OCI-LY7 (cell line): ENCODE results near the genes WFS1, BLOC1S4 and GRPEL1.

GRCh38 chr4:5888007-5888927, 4.6 kb downstream of the CRMP1 start:
- PRO-cap, result no peak
- RAMPAGE, long total RNA, result no peak

GRCh38 chr4:6269370-6270168, at the start of gene WFS1:
Gene WFS1, plus strand, starts transcription at chr4:6269850.
- PRO-cap, result bidirectional peak, plus-strand start at chr4:6269891, minus-strand start at chr4:6269584
- RAMPAGE, long total RNA, result no peak

- PRO-cap, result no peak
- RAMPAGE, long total RNA, result no peak
Measured at GRCh38 chr4:6276938-6277767, 7.5 kb downstream of the WFS1 start.

GRCh38 chr4:6563446-6564289, 11.3 kb upstream of the MAN2B2 start:
- PRO-cap, result no peak
- RAMPAGE, long total RNA, result no peak

GRCh38 chr4:6715586-6716866, at the start of gene BLOC1S4:
Gene BLOC1S4, plus strand, starts transcription at chr4:6716174.
- PRO-cap, result bidirectional peak, plus-strand start at chr4:6716189, minus-strand start at chr4:6716015
- RAMPAGE, long total RNA, result no peak

DNA sequence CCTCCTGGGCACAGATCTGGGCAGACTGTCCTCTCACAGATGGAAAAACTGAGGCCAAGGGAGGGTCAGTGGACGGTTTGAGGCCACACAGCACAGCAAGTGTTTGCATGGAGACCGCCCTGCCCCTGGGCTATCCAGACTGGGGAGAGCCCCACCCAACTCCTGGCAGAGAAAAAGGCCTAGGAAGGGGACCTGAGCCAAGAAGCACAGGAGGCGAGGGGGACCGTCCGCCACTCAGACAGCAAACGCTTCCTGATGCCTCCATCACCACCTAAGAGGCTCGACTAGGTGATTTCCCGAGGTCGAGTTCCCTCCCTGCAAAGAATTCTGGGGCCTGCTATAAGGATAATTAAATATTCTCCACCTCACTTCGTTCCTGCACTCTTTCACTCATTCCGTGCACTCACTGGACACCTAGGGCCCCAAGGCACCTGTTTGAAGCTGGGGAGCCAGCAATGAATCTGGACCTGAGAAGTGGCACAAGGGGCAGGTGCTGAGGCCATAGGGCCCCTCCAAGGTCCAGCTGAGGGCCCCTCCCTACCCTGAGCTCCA, 31.9 kb downstream of the BLOC1S4 start:
- PRO-cap, result no peak
- RAMPAGE, long total RNA, result no peak

DNA sequence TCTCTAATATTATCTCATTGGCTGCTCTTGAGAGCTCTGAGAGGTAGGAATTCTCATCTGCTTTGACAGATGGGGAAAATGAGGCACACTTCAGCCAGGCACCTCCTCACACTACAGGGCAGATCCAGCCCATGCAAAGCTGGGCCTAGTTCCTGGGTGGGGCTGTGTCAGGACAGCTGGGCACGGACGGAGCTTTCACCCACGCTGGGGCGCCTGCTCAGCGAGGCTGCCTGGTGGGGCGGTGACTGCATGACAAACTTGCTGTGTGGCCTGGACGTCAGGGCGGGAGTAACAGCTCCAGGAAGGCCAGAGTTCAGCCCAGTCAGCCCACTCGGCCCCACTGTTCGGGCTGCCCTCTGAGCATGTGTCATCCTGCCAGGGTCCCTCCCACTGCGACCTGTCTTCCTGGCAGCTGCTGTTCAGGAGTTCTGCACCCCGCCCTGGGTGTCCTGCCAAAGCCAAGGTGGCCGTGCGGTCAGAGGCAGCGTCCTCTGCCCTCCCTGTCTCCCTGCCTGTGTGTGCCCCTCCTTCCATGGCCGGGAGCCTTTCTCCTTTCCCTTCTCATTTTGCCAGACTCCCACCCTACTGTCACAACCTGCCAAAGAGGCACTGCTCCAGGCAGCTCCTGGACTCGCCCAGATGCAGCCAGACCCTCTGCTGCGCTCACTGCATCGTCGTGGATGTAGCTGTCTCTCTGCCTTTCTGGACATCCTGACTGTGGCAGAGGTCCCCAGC, 33.1 kb upstream of the KIAA0232 start:
- PRO-cap, result no peak
- RAMPAGE, long total RNA, result no peak

GRCh38 chr4:6767663-6768177, 14.8 kb upstream of the KIAA0232 start:
- PRO-cap, result no peak
- RAMPAGE, long total RNA, result no peak

- PRO-cap, result no peak
- RAMPAGE, long total RNA, result no peak
Measured at GRCh38 chr4:6902375-6903028, 7.1 kb upstream of the TBC1D14 start.

DNA sequence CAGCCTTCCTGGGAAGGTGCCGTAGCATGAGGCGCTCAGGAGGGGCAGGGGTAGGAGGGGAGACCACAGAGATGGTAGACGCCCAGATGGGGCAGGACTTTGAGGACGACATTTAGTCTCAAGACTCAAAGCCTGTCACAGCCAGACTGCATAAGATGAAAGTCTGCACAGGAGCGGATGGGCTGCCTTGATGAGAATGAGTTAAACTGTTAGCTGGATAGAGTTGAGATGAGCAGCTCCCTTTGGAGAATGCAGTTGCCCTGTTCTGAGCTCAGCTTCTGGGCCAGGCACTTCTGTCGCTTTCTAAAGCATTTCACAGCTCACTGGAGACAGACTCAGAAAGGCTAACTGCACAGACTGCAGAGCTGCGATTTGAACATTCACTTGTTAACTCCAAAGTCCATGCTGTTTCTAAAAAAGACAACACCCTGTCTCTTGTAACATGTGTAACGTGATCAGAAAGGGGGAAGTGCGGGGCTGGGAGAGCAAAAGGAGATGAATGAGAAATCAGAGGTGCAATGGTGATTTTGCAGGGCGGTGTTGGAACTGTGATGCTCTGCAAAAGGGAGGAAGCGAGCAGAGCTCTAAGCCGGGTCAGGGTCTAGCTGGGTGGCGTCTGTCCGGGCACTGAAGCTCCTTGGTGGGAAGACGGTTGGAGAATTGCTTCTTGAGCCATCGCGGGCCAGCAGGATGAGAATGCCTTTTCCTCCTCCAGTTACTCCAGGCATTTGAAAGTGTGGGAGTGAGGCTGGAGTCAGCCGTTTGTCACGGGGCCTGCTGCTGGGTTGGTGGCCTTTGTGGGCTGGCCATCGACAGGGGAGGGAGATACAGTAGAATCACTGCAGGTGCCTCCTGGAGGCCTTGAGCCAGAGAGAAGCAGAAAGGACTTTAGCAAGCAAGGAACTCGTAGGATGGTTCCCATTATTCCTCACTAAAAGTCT, 20.2 kb downstream of the TBC1D14 start:
- PRO-cap, result no peak
- RAMPAGE, long total RNA, result no peak

DNA sequence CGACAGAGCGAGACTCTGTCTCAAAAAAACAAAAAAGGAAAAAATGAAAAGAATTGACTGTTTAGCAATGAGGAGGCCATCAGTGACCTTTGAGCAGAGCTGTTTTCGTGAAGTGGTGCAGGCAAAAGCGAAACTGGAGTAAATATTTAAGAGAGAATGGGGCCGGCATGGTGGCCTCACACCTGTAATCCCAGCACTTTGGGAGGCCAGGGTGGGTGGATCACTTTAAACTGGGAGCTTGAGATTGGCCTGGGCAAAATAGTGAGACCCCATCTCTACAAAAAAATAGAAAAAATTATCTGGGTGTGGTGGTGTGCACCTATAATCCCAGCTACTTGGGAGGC, 25.0 kb downstream of the TBC1D14 start:
- PRO-cap, result no peak
- RAMPAGE, long total RNA, result no peak

GRCh38 chr4:7049716-7049997, 6.5 kb downstream of the TADA2B start:
- PRO-cap, result unidirectional peak, plus-strand start at chr4:7049914
- RAMPAGE, long total RNA, result no peak

DNA sequence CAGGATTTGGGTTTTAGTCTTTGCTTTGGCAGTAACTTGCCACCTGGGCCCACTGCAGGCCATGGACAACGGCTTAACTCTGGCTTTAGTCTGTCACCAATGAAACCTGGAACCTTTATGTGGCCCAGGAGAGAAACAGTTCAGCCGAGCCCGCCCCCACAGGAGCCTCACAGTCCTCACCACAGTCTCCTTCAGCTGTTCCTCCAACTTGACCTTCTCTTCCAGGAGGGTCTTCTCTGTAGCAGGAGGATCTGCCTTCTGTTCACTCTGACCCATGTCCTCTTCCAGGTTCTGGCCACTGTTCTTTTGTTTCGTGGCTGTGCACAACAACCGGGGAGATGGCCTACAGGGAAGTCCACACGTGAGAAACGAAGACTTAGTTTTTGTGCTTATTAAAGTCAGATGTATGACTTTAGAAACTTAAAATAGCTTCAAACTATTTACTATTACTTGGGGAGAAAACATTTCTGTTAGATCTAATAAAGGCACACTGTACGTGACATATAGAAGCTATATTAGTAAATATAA, 3.9 kb downstream of the GRPEL1 start:
- PRO-cap, result no peak
- RAMPAGE, long total RNA, result no peak

- PRO-cap, result bidirectional peak, plus-strand start at chr4:7068392, minus-strand start at chr4:7068076
- RAMPAGE, long total RNA, result start-site peak on the minus strand at chr4:7068041-7068108, 924 and 134 reads in 2 replicates
Measured at GRCh38 chr4:7067866-7068822, at the start of gene GRPEL1. Gene GRPEL1, minus strand, starts transcription at chr4:7068064.

DNA sequence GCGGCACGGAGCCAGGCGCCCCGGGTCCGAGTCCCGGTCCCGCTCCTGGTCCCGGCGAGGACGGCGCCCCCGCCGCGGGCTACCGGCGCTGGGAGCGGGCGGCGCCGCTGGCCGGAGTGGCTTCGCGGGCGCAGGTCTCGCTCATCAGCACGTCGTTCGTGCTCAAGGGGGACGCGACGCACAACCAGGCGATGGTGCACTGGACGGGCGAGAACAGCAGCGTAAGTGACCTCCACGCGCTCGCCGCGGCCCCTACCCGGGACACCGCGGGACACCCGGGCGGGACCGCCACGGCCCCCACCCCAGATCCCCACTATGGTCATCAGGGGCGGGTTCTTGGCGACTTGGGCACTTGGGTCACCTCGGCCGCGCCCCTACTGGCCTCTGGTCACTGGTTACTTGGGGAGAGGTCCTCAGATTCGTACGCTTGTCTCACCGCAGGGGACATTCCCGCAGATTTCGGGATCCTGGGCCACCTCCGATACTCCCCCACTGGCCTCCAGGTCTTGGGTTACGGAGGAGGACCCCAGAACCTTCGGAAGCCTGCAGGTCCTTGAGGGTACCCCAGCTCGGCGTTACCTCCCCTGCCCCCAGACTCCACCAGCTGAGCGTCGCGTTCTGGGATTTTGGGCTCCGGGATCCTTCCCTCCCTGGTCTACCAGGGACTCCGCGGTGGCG, 707 bp downstream of the SORCS2 start:
- PRO-cap, result no peak
- RAMPAGE, long total RNA, result no peak

GRCh38 chr4:7646231-7647265, 211.8 kb upstream of the PSAPL1 start:
- PRO-cap, result no peak
- RAMPAGE, long total RNA, result no peak

GRCh38 chr4:7762305-7762949, 177.2 kb downstream of the AFAP1 start:
- PRO-cap, result no peak
- RAMPAGE, long total RNA, result no peak

- PRO-cap, result no peak
- RAMPAGE, long total RNA, result no peak
Measured at GRCh38 chr4:7802066-7802535, 137.6 kb downstream of the AFAP1 start.

DNA sequence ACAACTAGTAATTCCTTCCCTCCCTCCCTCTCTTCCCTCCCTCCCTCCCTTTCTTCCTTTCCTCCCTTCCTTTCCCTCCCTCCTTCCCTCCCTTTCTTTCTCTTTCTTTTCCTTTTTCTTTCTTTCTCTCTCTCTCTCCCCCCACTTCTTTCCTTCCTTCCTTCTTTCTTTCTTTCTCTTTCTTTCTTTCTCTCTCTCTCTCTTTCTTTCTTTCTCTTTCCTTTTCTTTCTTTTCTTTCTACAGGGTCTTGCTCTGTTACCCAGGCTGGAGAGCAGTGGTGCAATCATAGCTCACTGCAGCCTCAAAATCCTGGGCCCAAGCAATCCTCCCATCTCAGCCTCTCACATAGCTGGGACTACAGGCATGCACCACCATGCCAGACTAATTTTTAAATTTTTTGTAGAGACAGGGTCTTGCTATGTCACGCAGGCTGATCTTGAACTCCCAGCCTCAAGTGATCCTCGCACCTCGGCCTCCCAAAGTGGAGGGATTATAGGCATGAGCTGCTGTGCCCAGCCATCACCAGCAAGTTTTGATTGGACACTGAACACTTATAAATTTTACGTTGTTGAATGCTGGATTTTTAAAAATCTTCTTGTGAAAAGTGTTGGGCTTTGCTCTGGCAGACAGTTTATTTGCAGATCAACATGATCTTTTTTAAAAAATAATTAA, 63.6 kb downstream of the ABLIM2 start:
- PRO-cap, result no peak
- RAMPAGE, long total RNA, result no peak

DNA sequence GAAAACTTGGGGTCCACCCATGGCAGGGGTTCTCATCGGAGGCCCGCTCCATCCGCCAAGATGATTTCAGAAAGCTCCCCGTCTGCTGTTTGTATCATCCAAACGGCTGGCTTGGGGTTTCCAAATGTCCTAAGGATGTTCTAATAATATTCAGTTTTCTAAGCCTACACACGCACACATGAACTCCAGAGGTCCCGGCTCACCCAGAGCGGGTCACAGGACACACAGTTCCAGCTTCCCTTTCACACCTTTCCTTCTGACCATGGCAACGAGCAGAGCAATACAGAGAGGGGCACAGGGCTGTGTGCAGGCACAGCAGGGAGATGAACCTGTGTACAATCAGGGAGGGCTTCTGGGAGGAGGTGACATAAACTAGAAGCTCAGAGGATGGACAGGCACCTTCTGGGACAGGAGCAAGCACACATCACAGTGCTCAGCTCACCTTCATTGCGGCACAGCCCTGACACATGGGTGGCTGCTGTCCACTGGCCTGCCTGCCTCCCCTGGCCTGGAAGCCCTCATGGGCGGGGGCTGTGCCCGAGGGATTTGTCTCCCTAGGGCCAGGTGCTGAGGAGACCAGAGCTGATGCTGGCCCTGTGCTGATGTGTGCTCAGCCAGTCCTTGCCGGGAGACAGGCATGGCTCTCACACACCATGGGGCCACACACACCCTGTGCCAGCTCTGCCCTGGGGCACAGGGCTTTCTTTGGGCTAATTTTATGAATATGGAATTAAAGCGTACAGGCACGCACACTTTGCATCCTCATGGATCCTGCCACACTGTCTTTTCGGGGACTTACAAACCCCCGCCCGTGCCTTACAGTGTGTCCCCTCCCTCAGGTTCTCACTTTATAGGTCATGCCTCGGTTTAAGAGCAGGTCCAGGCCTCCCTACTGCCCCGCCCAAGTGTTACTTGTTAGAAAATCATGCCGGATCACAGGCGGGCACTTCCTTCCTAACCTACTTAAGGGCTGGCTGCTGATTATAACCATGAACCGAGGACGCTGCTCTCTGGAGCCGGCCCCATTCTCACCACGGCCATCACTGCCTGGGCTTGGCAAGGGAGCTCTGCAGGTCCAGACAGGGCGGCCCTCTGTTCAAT, 44.6 kb downstream of the ABLIM2 start:
- PRO-cap, result no peak
- RAMPAGE, long total RNA, result no peak